Metastatic Liver Carcinoma in the Lung (tissue), 2 donors: ENCODE data around the genes CALB2, PHLPP2 and TXNL4B.

DNA sequence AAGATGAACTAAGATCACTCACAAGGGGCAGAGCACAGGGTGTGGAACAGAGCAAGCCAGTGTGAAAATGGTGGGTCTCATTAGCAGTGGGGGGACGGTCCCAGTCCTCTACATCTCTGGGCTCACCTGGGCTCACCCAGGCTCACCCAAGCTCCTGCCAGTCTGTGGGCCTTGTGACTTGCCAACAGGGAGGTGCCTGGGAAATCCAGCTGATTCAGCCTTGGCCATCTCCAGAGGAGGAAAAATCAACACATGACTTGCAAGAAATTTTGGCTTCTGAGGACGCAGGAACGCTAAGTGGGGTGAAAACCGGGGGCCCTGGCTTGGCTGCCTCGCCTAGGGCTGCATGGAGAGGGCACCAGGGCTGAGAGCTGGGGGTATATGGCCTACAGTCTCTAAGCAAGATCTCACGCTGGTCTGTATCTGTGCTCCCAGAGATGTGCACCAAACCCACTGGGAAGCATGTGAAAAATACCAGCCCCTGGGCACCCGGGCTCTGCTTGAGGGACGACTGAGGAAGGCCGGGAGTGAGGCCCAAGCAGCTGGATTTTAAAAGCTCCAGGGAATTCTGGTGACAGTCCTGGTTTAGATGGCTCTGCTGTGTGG lies 47.7 kb downstream of the VAC14 start:
- PRO-cap, 2 experiments = no peak in any of the 2 experiments

GRCh38 chr16:70778035-70778467 lies 22.9 kb downstream of the VAC14 start:
- PRO-cap, 2 experiments = no peak in any of the 2 experiments

DNA sequence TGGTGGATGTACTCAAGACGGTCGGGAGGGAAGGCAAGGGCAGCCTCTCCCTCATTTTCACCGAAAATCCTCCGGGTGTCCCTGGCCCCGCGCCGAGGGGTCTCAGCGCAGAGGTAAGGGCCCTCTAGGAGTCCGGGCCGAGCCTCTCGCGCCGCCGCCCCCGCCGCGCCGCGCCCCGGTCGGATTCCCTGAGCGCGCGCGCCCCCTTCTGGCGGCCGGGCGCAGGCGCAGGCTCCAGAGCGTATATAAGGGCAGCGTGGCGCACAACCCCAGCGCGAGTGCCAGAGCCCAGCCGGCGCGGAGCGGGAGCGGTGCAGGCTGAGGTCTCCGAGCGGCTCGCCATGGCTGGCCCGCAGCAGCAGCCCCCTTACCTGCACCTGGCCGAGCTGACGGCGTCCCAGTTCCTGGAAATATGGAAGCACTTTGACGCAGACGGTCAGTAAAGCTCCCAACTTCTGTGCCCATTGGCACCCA lies at the start of gene CALB2:
TSS of gene CALB2 (plus strand) at position 272 of the 474 bp plus-strand sequence.
- PRO-cap, 2 experiments = peak in 2 of 2 experiments; most common plus-strand start position 272 of the sequence (in 2)

GRCh38 chr16:71385232-71385671 lies 26.7 kb downstream of the CALB2 start:
- PRO-cap, 2 experiments = no peak in any of the 2 experiments

GRCh38 chr16:71610912-71611492 lies 15.0 kb upstream of the MARVELD3 start:
- PRO-cap, 2 experiments = peak in 1 of 2 experiments; most common plus-strand start chr16:71611287 (in 1)

- PRO-cap, 2 experiments = no peak in any of the 2 experiments
Observed at GRCh38 chr16:71724674-71725136, at the start of gene PHLPP2. PHLPP2 (minus strand) TSS chr16:71724701.

GRCh38 chr16:71854523-71855203 lies 8.9 kb downstream of the ATXN1L start:
- PRO-cap, 2 experiments = no peak in any of the 2 experiments

DNA sequence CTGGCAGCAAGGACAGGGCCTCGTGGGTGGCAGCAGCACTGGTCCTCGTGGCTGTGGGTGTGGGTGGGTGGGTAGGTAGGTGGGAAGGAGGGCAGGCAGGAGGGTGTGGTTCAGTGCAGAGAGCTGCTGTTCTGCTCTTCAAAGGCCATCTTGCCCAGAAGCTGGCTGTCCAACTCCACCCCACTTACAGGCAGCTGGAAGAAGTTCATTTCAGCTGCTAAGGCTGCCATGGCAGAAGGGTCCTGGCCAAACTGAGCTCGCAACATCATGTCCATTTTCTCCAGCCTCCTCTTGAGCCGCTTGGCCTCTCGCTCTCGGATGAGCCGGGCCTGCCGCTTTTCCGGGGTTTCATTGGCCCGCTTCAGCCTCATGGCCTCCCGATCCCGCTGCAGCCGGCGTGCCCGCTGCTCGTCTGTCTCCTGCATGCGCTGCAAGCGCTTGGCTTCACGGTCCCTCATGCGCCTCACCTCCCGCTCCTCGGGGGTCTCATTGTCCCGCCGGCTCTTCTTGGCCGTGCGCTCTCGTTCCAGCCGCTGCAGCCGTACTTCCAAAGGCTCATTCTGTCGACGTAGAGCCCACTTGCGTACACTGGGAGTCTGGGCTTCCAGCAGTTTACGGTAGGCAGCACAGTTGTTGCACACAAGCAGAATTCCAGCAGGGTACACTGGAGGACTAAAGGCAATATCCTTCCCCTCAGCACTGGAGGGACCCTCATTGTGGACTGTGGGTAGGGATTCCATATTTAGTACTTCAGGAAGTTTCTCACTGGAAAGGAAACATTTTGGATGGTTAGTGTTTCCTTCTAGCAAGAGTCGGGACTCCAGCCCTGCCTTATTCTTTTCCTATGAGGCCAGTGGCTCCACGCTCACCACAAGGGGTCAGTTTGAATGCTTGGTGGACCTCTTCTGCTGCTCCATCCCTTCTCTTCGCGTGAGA lies 14.4 kb downstream of the ATXN1L start:
- PRO-cap, 2 experiments = no peak in any of the 2 experiments

DNA sequence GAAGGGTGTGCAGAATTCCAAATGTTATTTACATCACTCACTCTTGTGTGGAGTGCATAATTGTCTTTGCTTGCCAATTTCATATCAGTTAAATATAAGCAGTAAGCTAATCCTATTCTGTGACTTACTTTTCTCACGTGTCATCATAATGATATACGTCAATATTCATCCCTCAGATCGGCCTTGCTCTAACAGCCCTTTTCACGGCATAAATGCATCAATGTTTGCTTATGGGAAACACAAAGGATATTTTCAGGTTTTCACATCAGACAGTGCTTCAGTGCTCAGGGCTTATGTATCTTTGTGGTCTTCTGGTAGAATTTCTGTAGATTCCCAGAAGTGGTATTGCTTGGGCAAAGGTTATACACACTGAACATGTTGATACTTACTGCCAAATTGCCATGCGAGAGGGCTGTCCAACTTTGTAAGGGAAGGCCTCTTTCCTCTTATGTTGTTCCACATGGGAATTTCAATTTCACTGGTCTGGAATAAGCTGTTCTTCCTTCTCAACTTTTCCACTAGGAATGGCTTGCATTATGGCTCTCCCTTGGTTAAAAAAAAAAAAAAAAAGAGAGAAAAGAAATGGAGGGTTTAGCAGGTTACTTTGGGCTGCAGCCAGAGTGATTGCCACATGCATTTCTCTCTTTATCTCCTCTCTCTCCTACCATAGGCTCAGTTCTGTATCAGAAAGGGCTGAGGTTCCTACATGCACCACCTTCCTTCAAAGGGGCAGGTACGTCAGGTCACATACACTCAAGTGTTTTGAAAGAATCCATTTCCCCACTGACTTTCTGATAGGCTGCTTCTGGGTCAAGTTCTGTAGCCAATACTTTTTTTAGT lies 19.2 kb downstream of the DHODH start:
- PRO-cap, 2 experiments = no peak in any of the 2 experiments

DNA sequence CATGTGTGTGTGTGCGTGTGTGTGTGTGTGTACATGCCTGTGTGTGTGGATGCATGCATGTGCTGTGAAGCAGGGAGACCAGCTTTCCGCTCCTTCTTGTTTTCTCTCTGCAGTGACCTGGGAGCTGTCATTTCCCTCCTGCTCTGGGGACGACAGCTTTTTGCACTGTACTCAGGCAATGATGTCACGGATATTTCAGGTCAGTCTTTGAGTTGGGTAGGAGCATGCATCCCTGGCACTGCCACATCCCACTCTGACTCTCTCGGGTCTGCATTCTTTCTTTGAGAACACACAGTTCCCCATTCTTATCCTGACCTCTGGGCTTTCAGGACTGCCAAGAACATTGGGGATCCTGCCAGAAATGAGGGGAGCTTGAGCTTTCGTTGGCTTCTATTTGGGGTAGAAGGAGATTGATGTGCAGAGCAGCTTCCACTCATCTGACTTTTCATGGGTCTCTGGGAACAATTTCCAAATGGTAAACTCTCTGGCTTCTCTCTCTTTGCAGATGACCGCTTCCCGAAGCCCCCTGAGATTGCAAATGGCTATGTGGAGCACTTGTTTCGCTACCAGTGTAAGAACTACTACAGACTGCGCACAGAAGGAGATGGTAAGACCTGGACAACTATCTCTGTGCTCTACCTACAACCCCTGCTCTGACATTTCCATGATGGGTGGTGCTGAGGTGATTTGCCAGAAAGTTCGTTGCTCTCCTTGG lies 10.9 kb downstream of the HPR start:
- PRO-cap, 2 experiments = no peak in any of the 2 experiments

- PRO-cap, 2 experiments = peak in 2 of 2 experiments; most common minus-strand start chr16:72093607 (in 2)
Observed at GRCh38 chr16:72093235-72093724, at the start of gene TXNL4B. TXNL4B (minus strand) TSS chr16:72093620.

DNA sequence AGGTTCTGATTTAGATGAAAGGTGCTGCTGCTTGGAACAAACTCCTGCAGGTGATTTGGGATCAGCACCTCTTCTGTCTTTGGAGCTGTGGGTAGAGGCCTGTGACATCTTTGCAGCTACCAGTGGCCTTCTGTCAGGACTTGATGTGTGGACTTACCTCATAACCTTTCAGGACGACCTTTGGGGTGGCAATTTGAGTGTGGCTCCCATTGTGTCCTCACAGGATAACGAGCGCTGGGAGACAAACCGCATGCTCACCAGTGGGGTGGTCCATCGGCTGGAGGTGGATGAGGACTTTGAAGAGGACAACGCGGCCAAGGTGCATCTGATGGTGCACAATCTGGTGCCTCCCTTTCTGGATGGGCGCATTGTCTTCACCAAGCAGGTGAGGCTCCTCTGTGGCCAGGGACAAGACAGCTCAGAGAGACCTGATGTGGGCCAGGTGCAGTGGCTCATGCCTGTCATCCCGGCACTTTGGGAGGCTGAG lies 6.6 kb downstream of the DHX38 start:
- PRO-cap, 2 experiments = no peak in any of the 2 experiments

- PRO-cap, 2 experiments = no peak in any of the 2 experiments
Observed at GRCh38 chr16:72126465-72126700, 32.7 kb downstream of the DHX38 start.

GRCh38 chr16:72850880-72851372 lies 197.0 kb downstream of the ZFHX3 start:
- PRO-cap, 2 experiments = no peak in any of the 2 experiments

GRCh38 chr16:72878219-72878912 lies 169.6 kb downstream of the ZFHX3 start:
- PRO-cap, 2 experiments = no peak in any of the 2 experiments

- PRO-cap, 2 experiments = peak in 2 of 2 experiments; most common minus-strand start chr16:72927768 (in 1)
Observed at GRCh38 chr16:72927313-72928195, 120.4 kb downstream of the ZFHX3 start.

GRCh38 chr16:72932532-72932892 lies 115.4 kb downstream of the ZFHX3 start:
- PRO-cap, 2 experiments = no peak in any of the 2 experiments

GRCh38 chr16:72947224-72947975 lies 100.5 kb downstream of the ZFHX3 start:
- PRO-cap, 2 experiments = peak in 1 of 2 experiments; most common plus-strand start chr16:72947498 (in 1); most common minus-strand start chr16:72947371 (in 1)

GRCh38 chr16:72976250-72977044 lies 71.5 kb downstream of the ZFHX3 start:
- PRO-cap, 2 experiments = no peak in any of the 2 experiments

GRCh38 chr16:73017273-73017975 lies 30.5 kb downstream of the ZFHX3 start:
- PRO-cap, 2 experiments = no peak in any of the 2 experiments